H9 (cell line): ENCODE data around the genes TOMM34, SEMG2, WFDC11 and ZSWIM3.

DNA sequence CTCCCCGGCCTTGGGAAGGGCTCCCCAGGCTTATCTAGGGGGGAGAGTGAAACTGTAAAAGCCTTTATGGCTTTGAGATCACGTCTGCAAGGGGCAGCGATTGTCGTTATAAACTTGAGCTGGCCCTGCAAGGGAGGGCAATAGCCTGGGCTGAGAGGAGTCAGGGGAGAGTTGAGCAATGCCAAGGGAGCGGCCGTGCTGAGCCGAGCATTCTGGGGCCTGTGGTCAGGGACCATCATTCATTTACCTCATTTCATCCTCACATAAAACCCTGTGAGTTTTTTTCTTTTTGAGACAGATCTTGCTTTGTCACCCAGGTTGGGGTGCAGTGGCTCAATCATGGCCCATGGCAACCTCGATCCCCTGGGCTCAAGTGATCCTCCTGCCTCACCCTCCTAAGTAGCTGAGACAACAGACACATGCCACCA, 32.9 kb upstream of the TTPAL start:
- PRO-cap: no peak

- PRO-cap: unidirectional peak, plus-strand start at chr20:44467406
Observed at GRCh38 chr20:44467051-44467996, 8.3 kb upstream of the TTPAL start.

DNA sequence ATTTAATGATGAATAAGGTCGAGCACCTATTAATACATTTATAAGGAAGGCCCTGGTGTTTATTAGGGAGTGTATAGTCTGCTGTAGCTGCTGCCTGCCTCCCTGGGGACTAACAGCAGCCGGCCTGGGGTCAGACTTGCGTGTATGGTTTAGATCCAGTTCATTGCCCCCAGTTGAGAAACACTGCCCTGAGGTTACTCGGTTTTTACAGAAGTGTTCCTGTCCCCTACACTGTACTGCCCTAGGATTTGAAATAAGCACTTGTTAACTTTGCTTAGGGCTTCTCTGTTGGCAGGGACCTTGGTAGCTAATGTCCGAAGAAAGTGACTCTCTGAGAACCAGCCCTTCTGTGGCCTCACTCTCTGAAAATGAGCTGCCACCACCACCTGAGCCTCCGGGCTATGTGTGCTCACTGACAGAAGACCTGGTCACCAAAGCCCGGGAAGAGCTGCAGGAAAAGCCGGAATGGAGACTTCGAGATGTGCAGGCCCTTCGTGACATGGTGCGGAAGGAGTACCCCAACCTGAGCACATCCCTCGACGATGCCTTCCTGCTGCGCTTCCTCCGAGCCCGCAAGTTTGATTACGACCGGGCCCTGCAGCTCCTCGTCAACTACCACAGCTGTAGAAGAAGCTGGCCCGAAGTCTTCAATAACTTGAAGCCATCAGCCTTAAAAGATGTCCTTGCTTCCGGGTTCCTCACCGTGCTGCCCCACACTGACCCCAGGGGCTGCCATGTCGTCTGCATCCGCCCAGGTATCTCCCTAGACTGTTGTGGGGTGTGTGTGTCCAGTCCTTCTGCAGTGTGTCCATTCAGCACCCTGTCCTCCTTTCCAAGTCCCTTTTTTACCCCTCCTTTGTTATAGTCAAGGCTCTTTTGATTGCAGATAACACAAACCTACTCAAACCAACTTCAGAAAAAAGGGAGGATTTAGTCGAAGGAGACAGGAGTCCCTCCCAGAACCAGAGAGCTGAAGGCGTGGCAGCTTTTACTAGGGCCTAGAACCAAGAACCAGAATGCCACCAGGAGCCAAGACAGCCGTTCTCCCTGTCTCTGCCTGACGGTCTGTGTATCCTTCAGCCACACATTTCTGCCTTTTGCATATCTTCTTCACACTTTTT, 4.4 kb downstream of the TTPAL start:
- PRO-cap: no peak

- PRO-cap: no peak
Observed at GRCh38 chr20:44491576-44492421, 16.1 kb downstream of the TTPAL start.

DNA sequence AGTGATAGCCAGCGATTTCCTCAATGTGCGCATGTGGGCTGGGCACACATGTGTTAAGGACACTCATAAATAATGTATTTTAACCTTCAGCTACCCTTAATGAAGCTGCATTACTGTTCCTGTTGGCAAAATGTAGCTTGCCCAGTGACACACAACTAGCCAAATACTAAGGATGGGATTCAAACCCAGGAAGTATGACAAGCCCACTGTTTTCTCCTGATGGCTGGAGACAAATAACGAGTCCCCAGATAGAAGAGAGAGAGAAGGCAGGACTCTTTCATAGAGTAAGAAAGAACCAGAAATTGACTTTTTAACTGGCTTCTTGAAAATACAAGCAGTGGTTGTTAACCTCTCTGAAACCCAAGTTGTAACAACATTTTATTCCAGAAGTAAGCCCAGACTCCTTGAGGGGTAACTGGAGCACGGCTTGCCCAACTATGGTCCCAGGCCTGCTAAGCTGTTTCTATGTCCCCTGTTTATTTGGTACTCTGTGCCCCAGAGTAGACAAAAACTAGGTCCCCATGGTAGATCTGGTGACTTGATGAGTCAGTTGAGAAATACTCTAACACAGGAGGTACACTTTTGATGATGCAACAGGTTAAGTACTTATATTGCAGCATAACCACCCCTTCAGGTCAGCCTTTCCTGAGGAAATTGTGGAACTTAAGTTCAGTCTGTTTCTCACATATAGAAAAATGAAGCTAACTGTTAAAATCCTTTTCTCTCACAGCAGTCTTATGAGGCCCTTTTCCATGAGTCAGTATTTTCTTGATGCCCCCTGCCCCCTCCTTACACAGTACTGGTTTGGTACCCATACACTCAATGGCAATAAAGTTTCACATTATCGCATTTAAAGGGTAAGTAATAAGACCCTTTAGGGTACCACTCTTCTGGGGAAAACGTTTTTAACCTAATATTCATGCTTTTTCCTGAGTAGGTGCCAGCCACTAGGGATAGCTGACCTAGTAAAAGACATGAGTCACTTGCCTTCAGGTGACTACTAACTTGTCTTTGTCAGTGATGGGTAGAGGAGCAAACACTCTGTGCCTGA, 19.5 kb downstream of the TTPAL start:
- PRO-cap: no peak

GRCh38 chr20:44637264-44638101, 14.0 kb downstream of the ADA start:
- PRO-cap: no peak

DNA sequence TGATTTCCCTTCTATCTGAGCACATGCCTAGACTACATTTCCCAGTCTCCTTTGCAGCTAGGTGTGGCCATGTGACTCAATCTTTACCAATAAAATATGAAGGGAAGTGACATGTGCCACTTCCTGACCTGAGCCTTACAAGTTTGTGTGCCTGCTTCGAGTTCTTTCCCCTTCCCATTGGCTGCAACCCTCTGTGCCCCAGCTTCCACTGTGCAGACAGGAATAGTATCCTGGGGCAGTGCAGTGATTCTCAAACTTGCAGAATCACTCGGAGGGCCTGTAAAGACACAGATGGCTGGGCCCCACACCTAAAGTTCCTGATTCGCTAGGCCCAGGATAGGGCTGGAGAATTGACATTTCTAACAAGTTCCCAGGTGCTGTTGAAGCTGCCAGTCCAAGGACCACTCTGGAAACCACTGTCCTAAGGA, 8.9 kb upstream of the KCNK15 start:
- PRO-cap: no peak

- PRO-cap: no peak
Observed at GRCh38 chr20:44809245-44809870, 988 bp downstream of the RIMS4 start.

- PRO-cap: bidirectional peak, plus-strand start at chr20:44960162, minus-strand start at chr20:44960096; bidirectional peak, plus-strand start at chr20:44960283, minus-strand start at chr20:44960263; bidirectional peak, plus-strand start at chr20:44960572, minus-strand start at chr20:44960396
Observed at GRCh38 chr20:44959647-44960683, at the start of gene TOMM34. Gene TOMM34 (minus strand): TSS chr20:44960397.

- PRO-cap: no peak
Observed at GRCh38 chr20:45221252-45221529, at the start of gene SEMG2. Gene SEMG2 (plus strand): TSS chr20:45221373.

GRCh38 chr20:45408767-45409090, 640 bp downstream of the DBNDD2 start:
- PRO-cap: no peak

- PRO-cap: bidirectional peak, plus-strand start at chr20:45471238, minus-strand start at chr20:45471254
Observed at GRCh38 chr20:45470917-45471672, 1.5 kb downstream of the WFDC2 start.

GRCh38 chr20:45670171-45670513, at the start of gene WFDC11:
Gene WFDC11 (minus strand): TSS chr20:45670239.
- PRO-cap: no peak

DNA sequence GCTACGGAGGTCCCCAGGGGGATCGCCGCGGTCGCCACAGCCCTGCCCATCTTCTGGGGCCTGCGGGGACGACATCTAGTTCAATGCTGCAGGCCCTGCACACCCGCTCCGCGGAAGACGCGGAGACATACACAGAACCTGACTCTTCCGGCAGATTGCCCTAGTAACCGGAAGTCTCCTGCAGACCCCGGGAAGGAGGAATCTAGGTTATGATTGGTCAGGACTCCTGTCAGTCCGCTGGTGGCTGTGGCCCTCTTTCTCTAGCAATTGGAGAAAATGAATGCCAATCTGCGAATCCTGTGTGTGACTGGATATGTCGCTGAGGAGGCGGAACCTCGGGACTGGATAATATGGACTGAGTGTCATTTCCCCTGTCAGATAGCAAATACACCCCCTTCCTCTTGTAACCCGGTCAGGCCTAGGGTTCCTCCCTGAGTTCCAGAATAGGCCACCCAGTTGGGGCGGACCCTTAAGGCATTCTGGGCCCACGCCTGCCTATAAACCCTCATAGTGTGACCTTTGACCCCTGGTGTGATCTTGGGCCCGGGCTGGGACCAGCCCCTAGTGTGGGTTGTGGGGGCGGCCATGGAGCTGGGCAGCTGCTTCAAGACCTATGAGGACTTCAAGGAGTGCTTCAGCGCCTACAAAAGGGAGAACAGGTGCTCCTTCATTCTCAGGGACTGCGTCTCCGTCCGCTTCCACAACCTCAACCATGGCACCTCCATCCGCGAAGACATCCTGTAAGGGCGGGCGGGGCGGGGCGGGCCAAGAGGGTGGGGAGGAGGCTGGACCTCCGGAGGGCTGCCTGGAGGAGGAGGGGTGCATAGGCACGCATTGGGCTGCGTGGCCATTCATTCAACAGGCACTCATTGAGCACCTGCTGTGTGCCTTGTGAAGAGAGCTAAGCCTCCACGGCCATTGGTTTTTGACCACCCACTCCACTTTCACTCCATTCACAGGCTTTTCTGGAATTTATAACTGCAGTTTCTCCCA, at the start of gene ZSWIM3:
ZSWIM3 (plus strand) TSS at position 374 of the 993 bp plus-strand sequence.
- PRO-cap: bidirectional peak, plus-strand start at position 377 of the sequence, minus-strand start at position 131 of the sequence; unidirectional peak, plus-strand start at position 564 of the sequence; bidirectional peak, plus-strand start at position 872 of the sequence, minus-strand start at position 733 of the sequence

DNA sequence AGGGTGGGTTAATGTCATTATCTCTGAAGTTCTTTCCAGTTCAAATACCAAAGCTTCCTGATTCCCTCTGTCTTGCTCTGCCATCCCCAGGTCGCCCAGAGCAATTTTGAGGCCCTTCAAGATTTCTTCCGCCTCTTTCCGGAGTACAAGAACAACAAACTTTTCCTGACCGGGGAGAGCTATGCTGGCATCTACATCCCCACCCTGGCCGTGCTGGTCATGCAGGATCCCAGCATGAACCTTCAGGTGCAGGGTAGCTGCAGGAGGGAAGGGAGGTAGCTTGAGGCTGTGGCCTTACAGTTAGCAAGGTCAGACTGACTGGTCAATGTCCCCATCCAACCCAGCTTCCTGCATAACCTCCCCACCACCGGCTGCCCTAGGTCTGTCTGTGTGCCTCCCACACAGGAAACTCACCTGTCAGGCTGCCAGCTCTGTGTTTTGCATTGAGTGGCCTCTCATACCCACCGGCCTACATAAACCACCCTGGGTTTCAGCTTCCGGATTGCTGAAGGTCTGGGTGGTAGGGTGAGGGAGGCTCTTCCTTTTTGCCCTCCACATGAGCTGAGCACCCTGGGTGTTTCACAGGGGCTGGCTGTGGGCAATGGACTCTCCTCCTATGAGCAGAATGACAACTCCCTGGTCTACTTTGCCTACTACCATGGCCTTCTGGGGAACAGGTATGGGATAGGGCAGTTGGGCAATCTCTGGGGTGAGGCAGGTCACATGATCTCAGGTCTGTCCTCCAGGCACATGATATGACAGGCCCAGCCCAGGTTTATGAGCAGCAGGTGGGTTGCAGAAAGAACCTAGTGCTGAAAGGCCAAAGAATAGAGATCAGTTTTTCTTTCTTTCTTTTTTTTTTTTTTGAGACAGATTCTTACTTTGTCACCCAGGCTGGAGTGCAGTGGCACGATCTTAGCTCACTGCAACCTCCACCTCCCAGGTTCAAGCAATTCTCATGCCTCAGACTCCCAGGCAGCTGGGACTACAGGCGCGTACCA, 1.8 kb downstream of the CTSA start:
- PRO-cap: no peak

DNA sequence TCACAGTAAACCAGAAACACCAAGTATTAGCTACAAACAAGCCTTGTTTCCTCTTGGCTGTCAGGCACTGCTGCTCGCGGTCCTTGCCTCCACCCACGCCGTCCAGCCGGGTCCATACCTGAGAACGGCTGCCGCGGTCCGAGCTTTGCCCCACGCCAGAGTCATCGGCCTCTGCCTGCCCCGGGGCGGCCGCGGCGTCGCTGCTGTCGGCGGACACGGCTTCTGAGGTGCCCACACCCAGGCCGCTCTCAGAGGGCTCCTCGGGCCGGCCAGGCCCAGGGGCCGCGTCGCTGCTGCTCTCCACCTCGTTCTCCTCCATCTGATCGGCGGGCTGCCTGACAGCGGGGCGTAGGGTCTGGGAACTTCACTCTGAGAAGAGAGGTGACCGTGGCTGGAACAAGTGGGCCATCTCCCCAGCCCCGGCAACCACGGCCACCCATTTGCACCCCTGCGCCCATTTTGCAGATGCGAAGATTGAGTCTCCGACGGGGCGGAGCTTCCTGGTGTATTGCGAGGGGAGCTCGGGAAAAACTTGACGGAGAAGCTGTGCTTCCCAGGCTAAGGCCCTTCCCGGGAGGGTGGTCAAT, 818 bp downstream of the ZNF335 start:
- PRO-cap: bidirectional peak, plus-strand start at position 549 of the sequence, minus-strand start at position 321 of the sequence

DNA sequence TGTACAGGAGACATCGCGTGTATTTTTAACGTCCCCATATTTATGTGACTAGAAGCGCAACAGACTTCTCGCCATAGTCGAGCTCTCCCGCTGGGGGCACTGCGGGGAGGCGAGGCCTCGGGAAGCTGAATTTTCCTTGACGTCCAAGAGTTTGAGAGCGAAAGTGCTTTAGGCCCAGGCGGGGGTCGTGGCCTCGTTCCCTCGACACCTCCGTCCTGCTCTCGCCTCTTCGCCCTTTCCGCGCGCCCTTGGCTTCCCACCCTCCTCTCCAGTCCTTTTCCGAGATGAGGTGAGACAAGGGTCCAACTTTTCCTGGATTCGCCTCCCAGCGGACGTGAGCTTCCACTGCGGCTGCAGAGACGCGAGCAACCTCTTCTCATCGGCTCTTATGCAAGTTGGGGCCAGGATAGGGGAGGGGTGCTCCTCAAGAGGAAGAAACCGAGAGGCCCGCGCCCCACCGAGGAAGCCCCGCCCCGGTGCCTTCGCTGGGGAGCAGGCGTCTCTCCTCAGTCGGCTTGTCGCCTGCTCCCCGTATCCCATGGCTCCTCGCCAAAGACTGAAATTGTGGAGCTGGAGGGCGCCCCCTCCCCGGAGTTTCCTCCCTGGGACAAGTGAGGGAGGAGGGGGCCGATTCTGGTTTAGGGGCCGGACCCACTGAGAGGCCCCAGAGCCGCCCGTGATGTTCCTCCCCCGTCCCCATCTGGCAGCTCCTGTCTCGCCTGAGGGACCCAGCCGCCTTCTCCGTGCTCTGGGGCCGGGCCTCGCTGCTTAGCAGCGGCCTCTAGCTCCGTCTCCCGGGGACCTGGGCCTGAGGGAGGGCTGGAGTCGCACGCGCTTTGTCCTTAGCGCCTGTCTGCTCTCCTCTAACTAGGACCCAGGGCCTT, 29.4 kb downstream of the SLC12A5 start:
- PRO-cap: no peak

DNA sequence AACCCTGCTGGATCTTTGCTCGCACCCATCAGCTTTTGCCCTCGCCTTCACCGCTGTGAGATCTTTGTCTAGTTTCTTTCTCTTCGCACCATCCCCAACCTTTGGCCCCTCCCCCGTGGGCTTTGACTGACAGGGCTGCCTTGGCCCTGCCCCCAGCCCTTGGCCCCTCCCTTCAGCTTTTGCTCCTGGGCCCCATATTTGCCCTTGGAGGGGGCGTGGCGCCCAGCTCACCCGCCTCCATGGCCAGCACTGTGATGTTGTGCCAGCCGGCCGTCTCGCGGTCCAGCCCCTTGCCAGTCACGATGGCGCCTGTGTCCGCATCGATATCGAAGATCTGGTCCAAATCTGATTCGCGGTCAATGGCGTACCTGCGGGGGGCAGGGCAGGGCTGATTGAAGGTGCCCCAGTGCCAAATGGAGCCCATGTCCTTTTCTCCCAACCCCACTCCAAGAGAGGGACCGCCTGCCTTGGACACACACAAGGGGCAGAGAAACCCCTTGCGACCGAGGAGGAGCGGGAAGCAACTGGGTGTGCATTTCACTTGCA, 81.2 kb downstream of the CD40 start:
- PRO-cap: bidirectional peak, plus-strand start at position 230 of the sequence, minus-strand start at position 66 of the sequence

GRCh38 chr20:46343551-46344087, 20.6 kb downstream of the SLC35C2 start:
- PRO-cap: no peak

- PRO-cap: no peak
Observed at GRCh38 chr20:46410755-46411087, 4.3 kb upstream of the ELMO2 start.